Hair follicular keratinocyte (primary cell): ENCODE results near the genes APEH, UBA7 and SEMA3F.

GRCh38 chr3:49339688-49339839 is 289 bp downstream of the USP4 start:
- RAMPAGE, long total RNA = no peak

- RAMPAGE, long total RNA = no peak
Measured at GRCh38 chr3:49344926-49345592, 5.2 kb upstream of the USP4 start.

GRCh38 chr3:49358584-49359152 is 515 bp upstream of the GPX1 start:
- RAMPAGE, long total RNA = no peak

DNA sequence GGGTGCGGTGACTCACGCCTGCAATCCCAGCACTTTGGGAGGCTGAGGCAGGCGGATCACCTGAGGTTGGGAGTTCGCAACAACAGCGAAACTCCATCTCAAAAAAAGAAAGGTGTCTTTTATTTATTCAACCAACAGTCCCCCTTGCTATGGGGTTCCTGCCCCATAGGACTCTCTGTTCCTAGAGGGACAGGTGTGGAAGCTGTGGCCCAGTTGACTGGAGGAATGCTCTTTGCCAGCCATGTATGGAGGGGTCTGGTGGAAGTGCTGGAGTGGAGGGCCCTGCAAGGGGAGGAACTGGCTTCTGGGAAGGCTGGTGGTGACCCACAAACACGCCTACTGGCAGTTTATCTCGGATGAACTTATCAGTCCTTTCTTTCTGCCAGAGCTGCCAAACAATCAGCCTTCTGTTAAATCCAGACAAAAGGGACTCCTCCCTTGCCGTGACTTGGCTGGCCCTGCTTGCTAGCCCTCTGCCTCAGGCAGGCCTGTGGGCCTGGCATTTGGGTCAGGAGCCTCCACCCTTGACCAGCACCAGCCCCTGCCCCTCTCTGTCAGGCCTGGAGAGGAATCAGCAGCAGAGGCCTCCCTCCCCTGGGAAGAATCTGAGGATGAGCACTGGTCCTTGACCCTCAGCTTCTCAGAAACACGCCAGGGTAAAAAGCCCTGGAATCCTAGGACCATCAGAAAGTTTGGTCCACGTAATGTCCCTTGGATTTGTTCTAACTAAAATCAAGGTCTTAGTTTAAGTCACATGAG is 4.4 kb upstream of the DAG1 start:
- RAMPAGE, long total RNA = no peak

DNA sequence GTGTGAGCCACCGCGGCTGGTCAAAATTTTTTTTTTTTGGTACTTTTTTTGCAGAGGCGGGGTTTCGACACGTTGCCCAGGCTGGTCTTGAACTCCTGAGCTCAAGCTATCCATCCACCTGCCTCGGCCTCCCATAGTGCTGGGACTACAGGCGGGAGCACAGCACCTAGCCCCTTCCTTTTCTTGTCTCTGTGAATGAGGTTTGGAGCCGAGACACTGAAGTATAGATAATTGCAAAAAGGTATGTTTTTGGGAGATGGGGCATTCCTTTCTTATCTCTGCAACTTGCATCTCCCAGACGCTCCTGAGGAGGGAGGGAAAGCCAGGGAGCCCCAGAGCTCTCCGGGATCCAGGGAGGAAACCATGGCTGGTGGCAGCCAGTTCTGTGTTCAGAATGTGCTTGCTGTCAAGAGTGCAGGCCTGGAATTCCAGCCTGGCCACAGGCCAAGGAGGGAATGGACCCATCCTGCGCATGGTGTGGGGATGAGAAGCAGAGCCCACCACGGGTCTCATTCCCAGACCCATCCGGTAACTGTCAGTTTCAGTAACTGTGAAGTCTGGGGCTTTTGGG is 1.2 kb upstream of the DAG1 start:
- RAMPAGE, long total RNA = no peak

DNA sequence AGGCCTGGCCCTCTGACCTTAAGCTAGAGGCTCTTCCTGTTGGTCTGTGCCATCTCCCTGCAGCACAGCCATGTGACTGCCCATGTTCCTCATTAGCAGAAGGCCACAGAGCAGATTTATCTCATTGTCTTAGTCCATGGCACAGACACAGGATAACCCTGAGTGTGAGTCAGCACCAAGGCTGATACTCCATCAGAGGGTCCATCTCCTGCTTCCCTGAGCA is 34.2 kb upstream of the BSN start:
- RAMPAGE, long total RNA = no peak

GRCh38 chr3:49673558-49674508 is at the start of gene APEH:
Gene APEH, plus strand, starts transcription at chr3:49674351.
- RAMPAGE, long total RNA = no peak

- RAMPAGE, long total RNA = no peak
Measured at GRCh38 chr3:49720870-49722117, 1.8 kb upstream of the AMIGO3 start.

GRCh38 chr3:49811541-49811740 is 2.3 kb downstream of the UBA7 start:
- RAMPAGE, long total RNA = no peak

DNA sequence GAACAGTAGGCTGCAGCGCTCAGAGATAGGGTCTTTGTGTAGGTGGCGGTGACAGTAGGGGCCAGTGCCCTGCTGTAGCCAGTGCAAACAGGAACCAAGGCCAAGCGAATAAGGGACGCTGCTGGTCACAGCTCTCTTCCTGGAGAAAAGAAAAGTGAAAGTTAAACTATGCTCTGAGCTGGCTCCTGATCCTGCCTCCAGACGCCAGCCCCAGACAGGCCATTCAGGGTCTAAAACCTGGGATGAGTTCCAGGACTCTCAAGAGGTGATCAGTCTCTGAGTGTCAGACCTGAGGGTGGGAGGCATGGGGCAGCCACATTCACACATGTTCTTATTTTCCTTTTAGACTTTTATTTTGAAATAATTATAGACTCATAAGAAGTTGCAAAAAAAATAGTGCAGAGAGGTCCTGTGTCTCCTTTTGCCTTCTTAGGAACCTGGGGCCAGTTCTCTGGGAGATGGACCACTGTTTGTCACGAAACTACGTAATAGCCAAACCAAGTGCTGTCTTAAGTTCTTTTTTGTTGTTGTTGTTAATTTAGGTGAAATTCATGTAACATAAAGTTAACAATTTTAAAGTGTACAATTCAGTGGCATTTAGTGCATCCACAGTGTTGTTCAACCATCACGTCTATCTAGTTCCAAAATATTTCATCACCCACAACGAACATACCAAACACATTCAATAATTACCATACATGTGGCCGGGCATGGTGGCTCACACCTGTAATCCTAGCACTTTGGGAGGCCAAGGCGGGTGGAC is at the start of gene UBA7:
Gene UBA7 (minus strand): TSS at position 150 of the 763 bp plus-strand sequence.
- RAMPAGE, long total RNA = no peak

DNA sequence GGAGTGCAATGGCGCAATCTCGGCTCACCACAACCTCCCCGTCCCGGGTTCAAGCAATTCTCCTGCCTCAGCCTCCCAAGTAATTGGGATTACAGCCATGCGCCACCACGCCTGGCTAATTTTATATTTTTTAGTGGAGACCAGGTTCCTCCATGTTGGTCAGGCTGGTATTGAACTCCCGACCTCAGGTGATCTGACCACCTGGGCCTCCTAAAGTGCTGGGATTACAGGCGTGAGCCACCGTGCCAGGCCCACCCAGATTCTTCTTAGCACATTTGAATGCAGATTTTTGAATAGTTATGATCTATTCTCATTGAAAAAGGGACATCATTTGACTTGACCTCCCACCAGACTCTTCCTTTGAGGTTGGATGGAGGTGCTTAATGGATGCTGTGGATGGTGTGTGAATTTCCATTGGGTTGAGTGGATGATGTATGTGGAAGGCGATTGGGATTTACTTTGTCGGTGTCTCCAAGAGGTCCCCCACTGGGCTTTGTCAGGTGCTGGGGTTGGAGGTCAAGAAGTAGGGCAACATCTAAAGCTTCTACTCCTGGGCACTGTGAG is 72.9 kb downstream of the RBM6 start:
- RAMPAGE, long total RNA = no peak

- RAMPAGE, long total RNA = no peak
Measured at GRCh38 chr3:50057611-50057875, 31.2 kb upstream of the RBM5 start.

DNA sequence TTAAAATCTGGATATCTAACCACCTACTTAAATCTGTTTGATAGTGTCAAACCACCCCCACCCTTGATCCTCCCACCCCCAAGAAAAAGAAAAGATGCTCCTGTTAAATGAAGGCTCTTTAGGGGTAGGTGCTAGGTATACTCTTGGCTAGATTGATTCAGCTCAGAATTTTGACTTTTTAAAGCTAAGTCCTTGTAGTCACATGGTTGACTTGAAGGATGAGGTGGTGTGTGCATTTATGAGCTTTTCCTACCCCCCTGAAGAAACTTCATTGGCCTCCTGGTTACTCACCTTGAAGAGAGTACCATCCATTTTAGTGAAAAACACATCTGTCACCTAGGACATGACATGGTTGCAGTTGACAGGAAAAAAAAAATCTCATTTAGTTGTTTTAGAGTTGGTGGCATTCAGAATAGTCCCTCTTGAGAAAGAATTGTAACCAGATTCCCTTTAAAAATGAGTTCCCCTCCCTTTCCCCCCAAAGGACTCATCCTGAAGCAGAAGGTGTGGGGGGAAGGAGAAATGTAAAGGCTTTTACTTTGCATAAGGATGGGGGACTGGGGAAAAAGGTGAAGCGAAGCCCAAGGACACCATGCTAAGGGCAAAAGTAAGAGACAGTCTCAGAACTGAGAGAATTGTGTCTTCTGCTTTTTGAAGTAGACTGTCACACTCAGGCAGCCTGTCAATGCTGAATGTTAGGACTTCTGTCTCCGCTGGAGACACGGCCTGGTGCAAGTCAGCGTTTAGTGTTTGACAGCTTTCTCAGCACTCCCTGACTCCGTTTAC is 13.6 kb downstream of the RBM5 start:
- RAMPAGE, long total RNA = no peak

DNA sequence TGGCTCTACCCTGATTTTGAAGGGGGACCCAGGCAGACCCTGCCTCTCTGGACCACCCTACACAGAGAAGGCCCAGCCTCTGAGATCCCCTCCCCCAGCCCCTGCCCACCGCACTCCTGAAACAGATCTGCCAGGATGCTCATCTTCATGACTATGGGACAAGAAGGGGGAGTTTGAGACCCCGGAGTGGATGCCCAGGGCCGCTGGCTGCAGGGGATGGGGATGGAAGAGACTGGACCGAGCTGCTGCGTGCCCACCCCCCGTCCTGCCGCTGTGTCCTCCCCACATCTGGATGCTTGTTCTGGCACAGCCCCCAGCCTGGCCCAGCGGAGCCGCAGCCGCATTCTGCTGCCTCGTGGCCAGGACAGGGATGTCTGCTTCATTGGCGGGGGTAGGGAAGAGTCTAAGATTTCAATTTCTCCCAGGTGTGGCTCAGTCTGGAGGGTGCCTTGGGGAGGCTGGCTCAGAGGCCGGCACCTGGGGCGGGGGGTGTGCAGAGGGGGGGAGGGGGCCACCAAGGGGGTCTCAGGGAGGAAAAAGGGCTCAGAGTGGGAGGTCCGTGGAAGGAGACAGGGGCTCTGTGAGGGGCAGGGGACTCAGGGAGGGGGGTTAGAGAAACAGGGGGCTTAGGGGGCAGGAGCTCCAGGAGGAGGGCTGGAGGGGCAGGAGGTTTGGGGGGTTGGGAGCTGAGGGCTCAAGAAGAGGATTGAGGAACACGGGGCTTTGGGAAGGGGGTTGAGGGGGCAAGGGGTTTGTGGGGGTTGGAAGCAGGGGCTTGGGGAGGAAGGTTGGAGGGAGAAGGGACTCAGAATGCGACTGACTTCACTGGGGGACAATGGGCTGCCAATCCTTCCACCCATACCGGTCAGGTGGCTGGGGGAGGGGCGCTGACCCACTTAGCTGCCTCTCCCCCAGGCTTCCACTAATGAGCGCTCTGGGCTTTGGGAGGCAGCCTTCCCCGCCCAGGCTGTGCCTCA is 30.1 kb upstream of the SEMA3F start:
- RAMPAGE, long total RNA = no peak

- RAMPAGE, long total RNA = no peak
Measured at GRCh38 chr3:50155164-50155694, at the start of gene SEMA3F. Gene SEMA3F, plus strand, starts transcription at chr3:50155324.

- RAMPAGE, long total RNA = no peak
Measured at GRCh38 chr3:50164088-50164629, 9.0 kb downstream of the SEMA3F start.

DNA sequence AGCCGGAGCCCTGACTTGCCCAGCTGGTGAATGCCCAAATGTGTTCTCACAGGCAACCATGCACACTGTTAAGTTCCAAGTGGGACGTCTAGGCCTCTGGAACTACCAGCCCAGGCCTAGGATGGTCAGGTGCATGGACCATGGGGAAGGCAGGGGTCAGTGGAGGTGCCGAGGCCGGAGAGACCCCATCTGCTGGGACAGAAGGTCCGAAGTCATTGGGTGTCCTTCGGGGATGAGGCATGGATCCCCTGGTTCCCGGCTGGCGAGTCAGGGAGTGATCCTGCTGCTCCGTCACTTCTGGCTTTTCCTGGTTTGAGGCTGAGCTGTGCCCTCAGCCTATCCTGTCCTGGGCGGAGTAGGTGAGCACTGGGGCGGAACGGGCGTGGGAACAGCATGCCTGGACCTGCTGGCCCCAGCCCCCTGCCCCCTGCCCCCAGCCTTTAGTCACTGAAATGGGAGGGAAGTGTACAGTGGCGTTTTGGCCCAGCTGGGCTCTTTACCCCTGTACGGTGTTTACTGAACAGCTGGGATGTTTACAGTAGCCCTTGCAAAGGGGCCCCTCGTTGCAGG is 12.1 kb downstream of the SEMA3F start:
- RAMPAGE, long total RNA = no peak

- RAMPAGE, long total RNA = no peak
Measured at GRCh38 chr3:50230060-50231067, 5.6 kb upstream of the GNAI2 start.

GRCh38 chr3:50265814-50266435 is 3.0 kb upstream of the SEMA3B start:
- RAMPAGE, long total RNA = no peak

GRCh38 chr3:50287214-50287627 is 5.0 kb downstream of the IFRD2 start:
- RAMPAGE, long total RNA = no peak